Measurements from ENCODE around the gene SLC25A29.

DNA sequence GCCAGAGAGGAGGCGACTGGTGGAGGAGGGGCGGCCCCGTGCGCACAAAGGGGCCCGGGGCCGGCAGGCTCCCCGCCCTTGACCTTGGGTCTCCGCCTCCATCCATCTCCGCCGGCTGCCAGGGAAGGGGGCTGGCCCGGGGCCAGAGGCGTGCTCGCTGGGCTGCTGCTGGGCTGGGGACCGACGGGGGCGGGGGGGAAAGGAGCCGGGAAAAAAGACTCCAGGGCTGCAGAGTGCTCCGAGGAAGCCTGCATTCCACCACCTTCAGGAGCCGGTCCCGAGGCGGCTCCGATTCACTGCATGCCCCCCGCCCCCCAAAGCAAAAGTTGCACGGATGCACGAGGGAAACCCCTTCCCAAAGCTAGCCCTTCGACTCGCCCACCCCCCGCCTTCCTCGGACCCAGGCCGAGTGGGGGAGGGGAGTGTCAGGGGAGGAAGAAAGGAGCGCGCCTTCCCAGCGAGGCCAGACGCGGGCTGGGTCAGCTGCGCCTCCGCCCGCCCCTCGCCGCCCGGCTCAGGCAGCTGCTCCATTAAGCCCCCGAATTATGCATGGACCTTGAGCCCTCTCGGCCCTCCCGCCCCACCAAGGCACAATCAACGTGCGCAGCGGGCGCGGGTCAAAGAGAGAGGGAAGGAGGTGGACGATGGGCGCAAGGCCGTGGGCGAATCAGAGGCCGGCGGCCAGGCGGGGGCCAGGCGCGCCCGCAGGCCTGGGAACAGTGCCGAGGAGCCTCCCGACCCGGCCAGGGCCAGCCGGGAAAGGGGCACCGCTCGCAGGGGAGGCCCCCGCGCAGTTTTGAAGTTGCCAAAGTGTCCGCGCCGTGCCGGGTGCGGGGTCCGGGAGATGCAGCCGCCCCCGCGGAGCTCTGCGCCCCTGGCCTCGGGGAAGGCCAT, 26.0 kb downstream of the BCL11B start:
- PRO-cap = no peak

GRCh38 chr14:99250336-99251268, 21.4 kb downstream of the BCL11B start:
- PRO-cap = no peak

- PRO-cap = no peak
Measured at GRCh38 chr14:99260505-99261413, 11.2 kb downstream of the BCL11B start.

DNA sequence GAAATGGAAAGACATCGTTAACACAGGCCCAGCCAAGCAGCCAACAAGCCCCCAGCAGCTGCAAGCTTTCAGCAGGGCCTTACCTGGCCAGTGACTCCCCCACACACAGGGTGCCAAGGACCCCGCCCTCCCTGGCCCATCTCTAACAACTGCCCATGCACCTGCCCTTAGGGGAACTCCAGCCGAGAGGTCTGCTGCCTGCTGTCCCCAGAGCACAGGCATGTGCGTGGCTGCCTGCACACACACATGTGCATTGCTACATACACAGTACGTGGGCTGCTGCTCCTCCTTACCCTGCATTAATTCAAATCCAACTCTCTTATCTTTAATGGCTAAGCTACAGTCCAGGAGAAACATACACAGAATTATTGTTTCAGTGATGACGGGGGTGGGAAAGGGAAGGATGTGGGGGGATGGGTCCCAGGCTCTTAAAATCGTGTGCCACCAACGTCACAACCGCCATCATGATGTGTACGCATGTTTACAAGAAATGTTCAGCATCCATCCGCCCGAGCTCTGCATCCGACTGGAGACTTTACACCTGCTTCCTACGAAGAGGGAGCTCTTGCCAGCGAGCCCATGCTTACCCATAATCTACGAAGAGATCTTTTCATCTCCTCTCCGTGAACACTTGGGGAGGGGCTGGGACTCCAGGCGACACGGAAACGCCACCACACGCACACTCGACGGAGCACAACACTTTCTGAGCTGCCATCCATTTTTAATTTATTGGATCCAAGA, 9.7 kb downstream of the BCL11B start:
- PRO-cap = no peak

- PRO-cap = no peak
Measured at GRCh38 chr14:99264653-99265243, 7.2 kb downstream of the BCL11B start.

- PRO-cap = no peak
Measured at GRCh38 chr14:99478570-99478993, 2.1 kb downstream of the SETD3 start.

DNA sequence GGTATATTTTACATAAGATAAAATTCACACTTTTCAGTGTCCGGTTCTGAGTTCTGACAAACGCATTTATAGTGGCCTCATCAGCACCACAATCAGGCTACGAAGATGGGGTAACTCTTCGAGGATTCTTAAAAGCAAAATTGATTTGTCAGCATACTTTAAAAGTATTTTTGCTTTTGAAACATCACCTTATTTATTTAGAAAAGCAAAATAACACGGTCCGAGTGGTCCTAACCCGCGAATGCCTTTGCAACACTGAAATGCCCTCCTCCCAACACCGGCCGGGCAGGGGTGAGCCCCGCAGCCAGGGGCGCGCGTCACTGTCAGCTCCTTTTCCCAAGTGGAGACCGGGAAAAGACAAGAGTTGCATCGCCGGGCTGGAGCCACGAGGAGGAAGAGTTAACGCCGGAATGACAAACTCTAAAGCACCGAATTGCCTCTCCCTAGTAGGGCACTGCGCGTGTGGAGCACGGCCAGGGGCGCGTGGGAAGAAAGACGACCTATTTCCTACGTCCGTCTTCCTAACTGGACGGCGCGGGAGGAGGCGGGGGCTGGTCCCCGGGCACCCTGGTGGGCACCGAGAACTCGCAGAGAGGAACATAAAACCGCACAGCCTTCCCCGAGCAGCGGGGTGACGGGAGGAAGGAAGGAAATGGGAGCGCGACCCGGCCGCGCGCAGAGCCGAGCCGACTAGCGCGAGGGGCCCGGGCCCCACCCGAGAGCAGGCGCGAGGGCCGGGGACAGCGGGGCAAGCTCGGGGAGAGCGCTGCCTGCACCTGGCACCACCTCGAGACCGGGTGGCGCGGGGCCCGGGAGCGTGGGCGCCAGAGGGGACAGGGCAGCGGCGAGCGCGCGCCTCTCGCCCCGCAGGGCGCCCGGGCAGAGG, 807 bp downstream of the SETD3 start:
- PRO-cap = no peak

DNA sequence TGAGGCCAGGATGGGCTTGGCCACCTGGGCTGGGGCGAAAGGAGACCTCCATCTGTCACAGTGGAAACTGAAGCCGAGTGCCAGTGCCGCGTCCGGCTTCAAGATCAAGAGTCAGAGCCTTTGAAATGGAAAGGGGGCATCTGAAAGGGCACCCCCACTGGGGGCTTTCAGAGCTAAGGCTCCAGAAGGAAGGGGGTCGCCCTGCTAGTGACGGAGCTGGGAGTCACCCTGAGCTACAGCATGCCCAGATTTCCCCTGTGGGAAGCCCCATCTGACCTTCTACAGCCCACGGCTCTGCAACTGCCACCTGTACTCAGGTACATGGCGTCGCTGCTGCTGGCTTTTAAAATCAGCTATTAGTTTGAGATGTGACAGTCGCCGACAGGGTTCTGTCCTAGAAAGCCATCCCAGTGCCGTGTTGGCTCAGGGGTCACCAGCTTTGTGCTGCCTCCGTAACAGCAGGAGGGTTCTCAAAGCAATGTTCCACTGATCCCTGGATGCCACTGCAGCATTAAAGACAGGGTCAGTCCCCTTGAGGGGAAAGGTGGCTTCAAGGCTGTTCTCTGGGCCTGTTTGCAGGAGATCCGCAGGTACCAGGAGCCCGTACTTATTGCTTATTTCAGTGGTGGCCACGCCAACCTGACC, 31.5 kb downstream of the CCNK start:
- PRO-cap = no peak

- PRO-cap = no peak
Measured at GRCh38 chr14:99552516-99553285, 51.3 kb downstream of the CCDC85C start.

DNA sequence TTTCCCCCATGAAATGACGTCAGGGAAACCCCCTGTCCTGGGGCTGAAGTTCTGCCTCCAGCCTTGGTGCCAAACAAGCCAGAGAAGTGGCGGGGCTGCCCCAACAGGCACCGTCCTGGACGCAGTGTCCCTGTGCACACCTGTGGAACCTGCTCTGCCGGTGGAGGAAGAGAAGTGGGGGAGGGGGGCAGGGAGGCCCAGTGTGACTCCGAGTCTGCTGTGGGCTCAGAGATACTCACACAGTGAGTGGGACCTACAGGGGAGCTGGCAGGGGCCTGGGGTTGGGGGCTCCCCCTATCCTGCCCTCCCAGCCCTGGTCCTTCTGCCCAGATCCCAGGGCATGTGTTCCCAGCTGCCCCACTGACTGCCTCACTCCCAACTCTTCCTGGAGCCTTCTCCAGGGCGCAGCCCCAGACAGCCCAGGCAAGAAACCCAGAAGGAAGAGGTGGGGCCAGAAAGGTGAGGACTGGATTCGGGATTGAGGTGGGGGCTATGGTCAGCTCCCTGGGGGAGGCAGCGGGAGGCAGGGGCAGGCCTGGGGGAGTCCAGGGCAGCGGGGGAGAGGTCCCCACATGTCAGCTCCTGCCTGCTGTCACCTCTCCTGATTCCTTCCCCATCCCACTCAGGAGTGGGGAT, 24.7 kb downstream of the CCDC85C start:
- PRO-cap = no peak

GRCh38 chr14:99619957-99620480, 16.0 kb upstream of the CCDC85C start:
- PRO-cap = no peak

DNA sequence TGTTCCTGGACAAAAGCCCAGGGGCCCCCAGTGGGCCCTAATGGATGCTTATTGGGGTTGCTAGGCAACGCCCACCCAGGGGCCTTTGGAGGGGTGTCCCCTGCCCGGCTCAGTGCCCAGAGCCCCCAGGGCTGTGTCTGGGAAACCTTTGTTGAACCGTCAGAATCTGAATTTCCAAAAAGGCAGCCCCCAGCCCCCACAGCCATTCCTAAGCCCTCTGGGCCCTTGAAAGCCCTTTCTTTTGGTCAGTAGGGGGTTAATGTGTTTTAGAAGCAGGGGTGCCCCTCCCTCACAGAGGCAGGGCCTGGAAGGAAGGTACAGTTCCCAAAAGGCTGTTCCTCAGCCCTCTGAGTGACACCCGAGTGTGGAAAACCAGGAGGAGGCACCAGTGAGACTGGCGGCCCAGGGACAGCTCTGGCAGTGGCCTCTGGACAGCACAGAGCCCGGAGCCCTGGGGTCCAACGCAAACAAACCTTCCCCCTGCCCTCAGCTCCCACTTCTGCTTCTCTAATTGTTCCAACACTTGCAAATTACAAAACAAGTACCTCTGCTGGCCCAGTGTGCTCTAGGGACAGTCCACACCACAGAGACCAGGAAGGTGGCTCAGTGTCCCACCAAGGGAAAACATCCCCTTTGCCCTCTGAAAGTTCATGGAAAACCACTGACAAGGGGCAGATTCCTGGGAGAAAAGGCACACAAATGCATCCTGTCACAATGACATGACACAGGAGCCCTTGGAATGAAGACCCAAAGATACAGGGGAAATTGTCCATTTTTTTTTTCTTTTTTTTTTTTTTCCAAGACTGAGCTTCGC, 19.4 kb downstream of the HHIPL1 start:
- PRO-cap = no peak

DNA sequence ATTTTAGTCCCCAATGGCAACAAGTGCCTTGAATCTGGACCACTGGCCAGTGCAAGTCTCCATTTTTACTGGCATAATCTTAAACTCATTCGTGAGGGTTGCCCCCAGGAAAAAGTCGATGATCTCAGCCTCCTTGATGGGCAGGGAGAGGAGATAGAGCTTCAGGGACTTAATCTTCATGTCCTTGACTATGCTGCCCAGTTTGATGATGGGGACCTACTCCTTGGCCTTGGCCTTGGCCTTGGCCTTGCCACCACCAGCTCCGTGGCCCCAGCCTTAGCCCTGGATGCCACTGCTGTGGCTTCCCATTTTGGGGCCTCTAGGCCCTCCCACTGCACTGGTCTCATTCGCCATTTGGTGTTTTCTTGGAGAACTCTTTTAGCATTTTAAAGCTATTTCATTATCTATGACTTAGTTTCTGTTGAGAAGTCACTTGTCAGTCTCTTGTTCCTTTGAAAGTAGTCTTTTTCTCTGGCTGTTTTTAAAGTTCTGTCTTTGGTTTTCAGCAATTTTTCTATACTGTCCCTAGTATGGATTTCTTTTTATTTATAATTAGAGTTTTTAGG, 90.3 kb upstream of the EVL start:
- PRO-cap = no peak

- PRO-cap = no peak
Measured at GRCh38 chr14:100025191-100025553, 40.0 kb upstream of the EVL start.

- PRO-cap = no peak
Measured at GRCh38 chr14:100063494-100064060, 1.6 kb upstream of the EVL start.

DNA sequence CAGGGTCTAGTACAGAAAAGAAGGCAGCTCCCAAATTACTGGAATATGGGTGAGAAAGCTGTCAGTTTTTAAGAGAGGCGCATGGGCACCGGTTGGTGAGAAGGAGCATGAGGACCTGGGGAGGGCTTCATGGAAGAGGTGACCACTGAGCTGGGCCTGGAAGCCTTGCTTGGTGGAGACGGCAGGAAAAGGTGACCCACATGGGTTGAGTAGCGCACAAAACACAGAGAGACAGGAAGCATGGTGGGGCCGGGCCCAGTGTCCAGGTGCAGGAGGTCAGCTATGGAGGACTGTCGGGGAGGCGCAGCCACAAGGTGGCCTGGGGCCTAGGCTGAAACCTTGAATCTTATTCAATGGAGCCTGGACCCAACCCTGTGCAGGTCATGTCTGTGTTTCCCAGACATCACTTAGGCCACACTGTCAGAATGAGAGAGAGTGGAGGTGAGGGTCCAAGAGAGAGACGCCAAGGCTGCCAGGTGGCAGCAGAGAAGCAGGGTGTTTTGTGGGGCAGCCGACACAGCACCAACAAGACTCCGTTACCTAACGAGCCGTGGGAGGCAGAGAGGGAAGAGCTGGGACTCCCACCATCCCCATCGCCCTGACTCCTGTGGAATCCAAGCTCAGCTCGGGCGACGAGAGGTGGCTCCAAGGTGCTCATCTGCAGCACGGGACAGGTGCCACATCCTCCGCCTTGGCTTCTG, 38.9 kb downstream of the DEGS2 start:
- PRO-cap = no peak

- PRO-cap = no peak
Measured at GRCh38 chr14:100128381-100128967, 31.0 kb downstream of the DEGS2 start.

DNA sequence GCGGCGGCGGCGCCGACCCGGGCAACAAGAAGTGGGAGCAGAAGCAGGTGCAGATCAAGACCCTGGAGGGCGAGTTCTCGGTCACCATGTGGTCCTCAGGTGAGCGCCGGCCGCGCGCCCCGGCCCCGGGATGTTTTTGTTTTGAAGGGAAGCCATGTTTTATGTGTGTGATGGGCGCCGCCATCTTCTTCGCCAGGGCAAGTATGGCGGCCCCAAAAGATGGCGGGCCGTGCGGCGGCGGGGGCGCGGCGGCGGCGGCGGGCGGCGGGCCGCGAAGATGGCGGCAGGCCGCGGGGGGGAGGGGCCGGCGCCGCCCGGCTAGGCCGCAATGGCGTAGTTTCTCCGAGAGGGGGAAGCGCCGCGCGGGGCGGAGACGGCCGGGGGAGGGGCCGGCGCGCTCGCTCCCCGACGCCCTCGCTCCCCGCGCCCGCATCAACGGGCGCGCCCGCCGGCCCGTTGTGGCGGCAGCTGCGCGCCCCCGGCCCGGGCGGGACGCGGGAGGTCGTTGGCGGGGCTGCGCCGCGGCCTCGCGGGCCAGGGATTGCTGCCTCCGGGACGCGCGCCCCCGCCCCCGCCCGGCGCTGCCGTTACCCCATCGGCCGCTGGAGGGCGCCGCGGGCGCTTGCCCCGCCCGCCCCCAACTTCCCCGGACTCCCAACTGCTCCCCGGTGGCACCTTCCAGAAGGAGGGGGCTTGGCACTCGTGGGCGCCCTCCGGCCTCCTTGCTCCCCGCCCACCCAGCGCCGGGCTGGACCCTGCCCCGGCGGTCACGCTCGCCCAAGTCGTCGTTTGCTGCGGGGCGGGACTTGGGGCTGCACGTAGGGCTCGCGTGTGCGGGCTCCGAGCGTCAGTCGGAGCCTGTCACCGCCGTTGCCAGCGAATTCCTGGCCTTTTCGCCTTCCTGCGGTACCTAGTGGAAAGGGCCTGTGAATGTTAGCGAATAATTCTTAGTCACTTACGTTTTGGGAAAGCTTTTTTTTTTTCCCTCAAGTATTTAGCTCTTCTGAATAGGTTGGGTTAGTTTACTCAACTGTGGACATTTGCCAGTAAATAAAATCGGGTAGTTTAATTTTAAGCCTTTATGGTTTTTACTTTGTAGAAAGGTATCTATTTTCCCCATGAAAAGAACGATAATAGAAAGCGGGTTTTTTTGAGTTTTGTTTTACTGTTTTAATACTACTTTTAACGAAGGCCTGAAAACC, 1.3 kb downstream of the YY1 start:
- PRO-cap = bidirectional peak, plus-strand start at position 192 of the sequence, minus-strand start at position 194 of the sequence; bidirectional peak, plus-strand start at position 847 of the sequence, minus-strand start at position 754 of the sequence

- PRO-cap = bidirectional peak, plus-strand start at chr14:100285486, minus-strand start at chr14:100285418; unidirectional peak, minus-strand start at chr14:100285718
Measured at GRCh38 chr14:100284680-100286101, 21.1 kb downstream of the SLC25A29 start.

DNA sequence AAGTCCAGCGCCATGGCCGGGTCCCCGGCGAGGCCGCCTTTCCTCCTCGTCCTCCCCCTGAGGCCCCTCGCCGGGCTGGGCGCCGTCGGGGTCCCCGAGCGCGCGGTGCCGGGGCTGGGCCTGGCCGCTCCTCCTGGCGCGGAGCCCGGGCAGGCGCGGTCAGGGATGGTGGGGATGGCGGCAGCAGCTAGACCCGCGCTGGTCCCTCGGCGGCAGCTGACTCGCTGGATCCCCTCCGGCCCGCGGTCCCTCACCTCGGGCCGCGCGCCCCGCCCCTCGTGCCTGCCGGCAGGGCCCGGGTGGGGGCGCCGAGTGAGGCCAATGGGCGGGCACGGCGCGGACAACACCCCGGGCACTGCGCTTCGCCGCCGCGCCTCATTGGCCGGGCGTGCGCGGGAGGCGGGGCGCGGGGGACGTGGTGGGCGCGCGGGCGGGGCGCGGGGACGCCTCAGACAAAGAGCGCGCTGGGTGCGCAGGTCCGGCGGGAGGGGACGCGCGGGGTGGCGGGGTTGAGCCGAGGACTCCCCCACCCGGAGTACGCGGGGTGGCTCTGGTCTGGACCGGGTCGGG, at the start of gene SLC25A29:
Gene SLC25A29 (minus strand): TSS at position 226 of the 570 bp plus-strand sequence.
- PRO-cap = bidirectional peak, plus-strand start at position 455 of the sequence, minus-strand start at position 244 of the sequence